ENCODE measurements around a stretch of chr1.

DNA sequence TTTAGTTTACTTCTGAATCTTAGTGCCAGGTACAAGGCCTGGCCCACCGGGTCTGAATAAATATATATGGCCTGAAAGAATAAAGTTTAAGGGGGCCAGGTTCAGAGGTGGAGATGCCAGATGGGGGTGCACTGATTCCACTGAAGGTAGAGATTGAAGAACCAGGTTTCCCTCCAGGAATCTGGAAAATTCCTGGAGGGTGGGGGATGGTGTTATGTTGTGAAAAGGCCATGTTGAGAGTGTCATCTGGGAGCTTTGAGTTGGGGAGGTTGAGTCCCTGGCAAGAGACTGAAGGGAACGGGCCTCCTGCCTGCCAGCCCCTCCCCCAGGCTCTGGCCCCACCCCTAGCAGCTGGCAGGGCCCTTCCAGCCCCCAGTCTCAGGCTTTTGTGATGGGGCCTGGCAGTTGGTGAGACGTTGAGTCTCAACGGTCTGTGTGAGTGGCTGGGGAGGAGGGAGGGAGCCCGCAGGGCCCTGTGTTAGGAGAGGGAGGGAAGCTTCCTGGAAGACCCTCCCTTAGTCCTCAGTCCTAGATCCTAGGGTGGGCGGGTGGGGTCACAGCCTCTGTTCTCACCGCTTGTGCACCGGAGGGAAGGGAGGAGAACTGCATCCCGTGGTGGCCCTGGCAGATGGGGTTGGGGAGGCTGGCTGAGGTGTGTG lies 4.1 kb downstream of the PTPRU start:
- RAMPAGE, long total RNA = no peak
- RRBS = no CpG with 5 or more reads among the region's 9 CpGs

DNA sequence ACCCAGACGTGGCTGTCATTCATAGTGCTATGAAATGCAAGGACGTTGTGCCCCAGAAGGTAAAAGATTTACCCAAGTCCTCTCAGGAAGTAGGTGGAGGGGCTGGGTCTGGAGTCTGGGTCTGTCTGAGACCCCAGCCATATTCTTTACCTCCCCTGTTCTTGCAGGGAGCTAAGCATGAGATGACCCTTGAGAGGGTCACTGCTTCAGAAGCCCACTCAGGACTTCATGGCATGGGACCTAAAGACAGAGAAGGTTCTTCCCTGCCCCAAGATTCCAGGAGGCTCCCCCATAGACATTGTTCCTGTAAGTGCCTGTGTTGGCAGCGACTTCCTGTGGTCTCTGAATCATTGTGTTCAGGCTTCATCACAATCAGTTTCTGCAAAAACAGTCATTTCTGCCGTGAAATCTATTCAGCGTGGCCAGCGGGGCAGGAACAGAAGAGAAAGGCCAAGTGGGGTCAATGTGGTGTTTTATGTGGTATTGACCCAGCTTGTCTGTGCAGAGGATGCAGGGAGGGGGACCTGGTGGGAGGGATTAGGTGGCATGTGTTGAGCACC lies 475.5 kb downstream of the PTPRU start:
- RAMPAGE, long total RNA = no peak
- RRBS = no CpG with 5 or more reads among the region's 6 CpGs

DNA sequence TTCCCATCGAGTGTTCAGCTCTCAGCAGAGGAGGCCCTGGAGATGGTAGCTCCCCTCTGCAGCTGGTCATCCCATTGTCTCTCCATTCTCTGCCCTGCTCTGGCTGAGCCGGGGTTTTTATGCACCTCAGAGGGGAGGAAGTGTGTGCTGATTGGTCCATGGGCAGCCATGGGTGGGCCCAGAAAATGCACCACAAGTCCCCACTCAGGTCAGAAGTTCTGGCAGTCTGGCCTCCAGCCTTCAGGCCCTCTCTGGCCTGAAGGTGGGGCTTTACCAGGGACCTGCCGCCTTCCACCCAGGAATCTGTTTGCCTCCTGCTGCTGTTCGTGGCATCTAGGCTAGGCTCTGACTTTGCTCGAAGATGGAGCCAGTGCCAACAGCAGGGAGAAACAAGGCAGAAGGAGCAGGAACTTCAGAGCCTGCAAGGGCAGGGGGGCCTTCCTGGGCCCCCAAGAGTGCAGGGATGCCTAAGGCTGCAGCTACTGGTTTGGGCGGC lies 713.5 kb downstream of the MATN1 start:
- RAMPAGE, long total RNA = no peak
- RRBS = no CpG with 5 or more reads among the region's 6 CpGs

- RAMPAGE, long total RNA = no peak
- RRBS = 80% methylated on average over 2 of the region's 28 CpGs
Observed at GRCh38 chr1:30730027-30730923, 6.9 kb upstream of the MATN1 start.

GRCh38 chr1:30753266-30754334 lies 4.0 kb downstream of the LAPTM5 start:
- RAMPAGE, long total RNA = no peak
- RRBS = no CpG with 5 or more reads among the region's 22 CpGs

DNA sequence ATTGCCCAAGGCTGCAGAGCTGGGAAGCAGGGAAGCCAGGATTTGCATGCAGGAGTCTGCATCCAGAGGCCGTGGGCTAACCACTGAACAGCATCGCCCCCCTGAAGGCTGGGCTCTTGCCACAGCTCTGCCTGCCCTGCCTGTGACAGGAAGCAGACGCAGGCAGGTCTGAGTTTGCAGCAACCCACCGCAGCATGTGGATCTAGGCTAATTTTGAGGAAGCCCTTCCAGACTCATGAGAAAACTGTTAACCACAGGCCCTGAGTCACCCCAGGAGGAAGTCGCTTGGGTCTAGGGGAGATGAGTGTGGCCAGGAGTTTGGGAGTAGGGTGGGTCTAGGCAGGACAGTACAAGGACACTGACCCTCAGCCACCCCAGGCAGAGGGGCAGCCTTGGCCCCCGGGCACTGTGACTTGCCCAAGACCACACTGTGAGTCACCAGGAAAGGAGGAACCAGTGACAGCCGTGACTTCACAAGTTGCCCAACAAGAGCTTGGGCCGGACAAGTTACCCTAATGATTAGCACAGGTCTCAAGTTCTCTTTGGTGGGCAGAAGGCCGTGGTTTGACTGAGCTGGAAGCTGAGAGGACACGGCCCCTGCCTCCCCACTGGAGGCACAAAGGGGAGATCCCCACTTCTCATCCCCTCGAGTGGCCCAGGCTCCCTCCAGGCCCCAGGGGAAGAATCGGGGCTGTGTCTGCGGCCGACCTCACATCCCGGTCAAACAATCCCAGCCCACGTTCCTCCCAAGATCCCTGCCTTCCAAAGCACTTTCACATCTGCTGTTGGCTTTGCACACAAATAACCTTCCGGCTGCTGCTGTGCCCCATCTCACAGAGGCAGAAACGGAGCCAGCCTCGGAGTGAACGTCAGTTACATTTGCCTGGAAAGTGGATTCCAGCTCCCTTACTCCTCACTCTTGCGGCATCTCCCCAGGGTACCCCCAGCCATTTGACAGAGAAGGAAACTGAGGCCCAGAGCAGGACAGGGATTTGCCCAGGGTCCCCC lies 736 bp downstream of the LAPTM5 start:
- RAMPAGE, long total RNA = no peak
- RRBS = 54% methylated on average over 5 of the region's 21 CpGs

- RAMPAGE, long total RNA = no peak
- RRBS = no CpG with 5 or more reads among the region's 16 CpGs
Observed at GRCh38 chr1:30759767-30760481, 2.4 kb upstream of the LAPTM5 start.

- RAMPAGE, long total RNA = no peak
- RRBS = no CpG with 5 or more reads among the region's 4 CpGs
Observed at GRCh38 chr1:30911152-30911546, 2.6 kb upstream of the SDC3 start.

- RAMPAGE, long total RNA = no peak
- RRBS = no CpG with 5 or more reads among the region's 2 CpGs
Observed at GRCh38 chr1:30988392-30988926, 77.1 kb downstream of the PUM1 start.

DNA sequence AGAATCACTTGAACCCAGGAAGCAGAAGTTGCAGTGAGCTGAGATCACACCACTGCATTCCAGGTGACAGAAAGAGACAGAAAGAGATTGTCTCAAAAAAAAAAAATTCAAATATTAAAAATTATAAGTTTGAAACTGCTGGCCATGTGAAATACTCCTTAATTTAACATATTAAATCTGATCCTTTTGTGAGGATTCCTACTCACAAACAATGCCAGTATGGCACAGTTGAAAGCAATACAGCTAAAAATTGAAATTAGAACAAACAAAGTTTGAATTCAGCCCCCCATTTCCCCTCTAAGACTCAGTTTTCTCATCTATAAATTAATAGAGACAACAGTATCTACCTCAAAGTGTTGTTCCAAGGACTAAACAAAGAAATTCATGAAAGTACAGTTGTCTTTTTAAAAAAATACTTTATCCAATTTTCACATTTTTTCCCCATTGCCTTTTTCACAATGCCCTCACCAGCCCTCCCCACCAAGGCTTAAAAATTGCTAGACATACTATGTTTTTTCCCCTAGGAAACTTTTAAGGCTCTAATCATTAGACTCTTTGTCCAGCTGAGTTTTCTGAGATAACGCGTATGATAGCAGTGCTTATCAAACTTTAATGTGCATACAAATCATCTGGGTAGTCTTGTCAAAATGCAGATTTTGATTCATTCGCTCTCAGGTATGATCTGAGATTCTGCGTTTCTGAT lies 64.1 kb downstream of the PUM1 start:
- RAMPAGE, long total RNA = no peak
- RRBS = no CpG with 5 or more reads among the region's 4 CpGs

GRCh38 chr1:31010188-31010567 lies 55.3 kb downstream of the PUM1 start:
- RAMPAGE, long total RNA = no peak
- RRBS = no CpG with 5 or more reads among the region's 2 CpGs

GRCh38 chr1:31072184-31072897 lies 6.8 kb upstream of the PUM1 start:
- RAMPAGE, long total RNA = no peak
- RRBS = no CpG with 5 or more reads among the region's 5 CpGs

DNA sequence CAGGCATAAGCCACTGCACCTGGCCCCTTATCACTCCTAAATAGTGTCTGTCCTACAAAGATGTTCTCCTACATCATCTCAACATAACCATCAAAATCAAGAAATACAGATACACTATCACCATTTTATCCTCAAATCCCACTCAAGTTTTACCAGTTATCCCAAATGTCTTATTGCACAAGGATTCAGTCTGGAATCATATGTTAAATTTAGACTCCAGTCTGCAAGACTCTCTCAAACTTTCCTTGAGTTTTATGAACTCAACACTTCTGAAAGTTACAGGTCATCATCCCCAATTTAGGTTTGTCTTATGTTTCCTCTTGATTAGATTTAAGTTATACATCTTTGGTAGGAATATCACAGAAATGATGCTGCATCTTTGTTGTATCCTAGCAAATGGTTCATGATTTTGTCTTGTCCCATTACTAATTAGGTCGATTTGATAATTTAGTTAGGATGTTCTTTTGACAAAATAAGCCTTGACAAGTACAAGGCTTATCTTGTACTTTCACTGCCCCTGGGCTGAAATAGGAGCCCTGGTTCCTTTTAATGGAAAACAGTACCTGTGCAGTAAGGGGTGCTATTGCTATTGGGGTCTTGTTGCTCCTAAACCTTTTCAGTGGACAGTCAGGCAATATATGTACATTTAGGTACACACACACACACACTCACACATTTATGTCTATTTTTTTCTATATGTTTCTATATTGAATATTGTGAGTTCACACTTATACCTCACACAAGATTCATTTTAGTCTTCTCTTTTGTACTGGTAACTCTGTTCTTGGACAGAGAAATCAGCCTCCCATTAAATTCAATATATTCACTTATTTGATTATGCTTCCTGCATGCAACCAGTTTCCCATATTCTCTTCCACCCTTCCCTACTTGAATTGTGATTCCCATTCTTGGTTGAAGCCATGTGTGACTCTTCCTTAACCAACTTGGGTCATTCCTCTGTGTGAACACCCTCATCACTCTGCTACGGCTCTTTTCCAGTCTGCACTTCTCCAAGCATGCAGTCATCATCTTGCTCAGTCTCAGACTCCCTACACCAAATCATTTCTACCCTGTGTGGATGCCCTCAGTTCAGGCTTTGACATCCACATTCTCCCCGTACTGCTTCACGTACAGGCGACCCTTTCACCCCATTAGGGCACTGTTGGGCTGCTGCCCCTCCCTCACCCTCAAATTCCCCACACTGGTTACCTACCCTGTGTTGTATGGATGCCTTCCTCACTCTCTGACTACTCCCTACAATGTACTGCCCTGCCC lies 10.6 kb downstream of the SNRNP40 start:
- RAMPAGE, long total RNA = no peak
- RRBS = no CpG with 5 or more reads among the region's 5 CpGs

GRCh38 chr1:31297527-31298312 lies 888 bp downstream of the ZCCHC17 start:
- RAMPAGE, long total RNA = no peak
- RRBS = no CpG with 5 or more reads among the region's 15 CpGs

DNA sequence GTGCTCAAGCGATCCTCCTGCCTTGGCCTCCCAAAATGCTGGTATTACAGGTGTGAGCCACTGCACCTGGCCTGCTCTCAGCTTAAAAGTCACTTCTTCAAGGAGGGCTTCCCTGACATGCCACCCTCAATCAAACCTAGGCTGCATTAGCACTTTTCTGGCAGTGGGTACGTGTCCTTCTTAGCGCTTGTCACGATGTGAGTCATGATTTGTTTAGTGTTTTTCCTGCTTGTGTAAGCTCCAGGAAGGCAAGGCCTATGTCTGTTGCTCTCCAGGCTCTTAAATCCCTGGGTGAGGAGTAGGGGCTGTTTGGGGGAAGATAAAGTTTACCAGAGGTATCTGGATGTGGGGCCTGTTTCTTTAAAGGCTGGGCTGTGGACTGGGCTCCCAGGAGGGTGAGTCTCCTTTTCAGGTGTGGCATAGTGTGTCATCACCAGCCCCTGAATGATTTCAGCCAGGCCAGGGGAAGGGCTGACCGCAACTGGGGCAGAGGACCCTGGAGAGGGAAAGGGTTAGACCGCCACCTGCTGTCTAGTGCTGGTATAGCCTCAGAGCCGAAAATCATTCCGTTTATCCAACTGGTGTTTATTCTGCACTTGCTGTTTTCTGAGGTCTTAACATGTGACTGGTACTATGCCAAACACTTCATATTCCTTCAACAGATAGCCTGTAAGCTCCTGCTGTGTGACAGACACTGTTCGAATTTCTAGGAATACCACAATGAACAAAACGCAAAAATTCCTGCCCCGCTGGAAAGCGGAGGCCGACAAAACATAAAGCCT lies 9.6 kb downstream of the SERINC2 start:
- RAMPAGE, long total RNA = no peak
- RRBS = no CpG with 5 or more reads among the region's 13 CpGs

DNA sequence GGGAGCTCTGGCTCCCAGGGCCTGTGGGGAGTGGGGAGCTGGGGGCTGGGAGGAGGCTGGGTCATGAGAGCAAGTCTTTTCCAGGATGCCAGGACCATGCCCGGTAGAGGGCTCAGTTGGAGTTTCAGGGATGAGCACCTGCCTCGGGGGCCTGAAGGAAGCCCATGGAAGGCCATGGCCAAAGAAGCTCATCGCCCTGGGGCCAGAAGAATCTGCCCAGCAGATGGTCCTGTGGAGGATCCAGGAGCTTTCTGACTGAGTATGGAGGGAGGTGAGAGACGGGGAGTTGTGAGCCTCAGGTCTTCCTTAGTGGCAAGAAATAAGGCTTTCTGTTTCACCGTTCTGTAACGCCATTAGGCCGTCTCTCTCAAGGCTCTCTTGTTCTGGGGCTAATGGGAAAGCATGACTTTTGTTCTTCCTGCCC lies 75.0 kb upstream of the TINAGL1 start:
- RAMPAGE, long total RNA = no peak
- RRBS = no CpG with 5 or more reads among the region's 7 CpGs

DNA sequence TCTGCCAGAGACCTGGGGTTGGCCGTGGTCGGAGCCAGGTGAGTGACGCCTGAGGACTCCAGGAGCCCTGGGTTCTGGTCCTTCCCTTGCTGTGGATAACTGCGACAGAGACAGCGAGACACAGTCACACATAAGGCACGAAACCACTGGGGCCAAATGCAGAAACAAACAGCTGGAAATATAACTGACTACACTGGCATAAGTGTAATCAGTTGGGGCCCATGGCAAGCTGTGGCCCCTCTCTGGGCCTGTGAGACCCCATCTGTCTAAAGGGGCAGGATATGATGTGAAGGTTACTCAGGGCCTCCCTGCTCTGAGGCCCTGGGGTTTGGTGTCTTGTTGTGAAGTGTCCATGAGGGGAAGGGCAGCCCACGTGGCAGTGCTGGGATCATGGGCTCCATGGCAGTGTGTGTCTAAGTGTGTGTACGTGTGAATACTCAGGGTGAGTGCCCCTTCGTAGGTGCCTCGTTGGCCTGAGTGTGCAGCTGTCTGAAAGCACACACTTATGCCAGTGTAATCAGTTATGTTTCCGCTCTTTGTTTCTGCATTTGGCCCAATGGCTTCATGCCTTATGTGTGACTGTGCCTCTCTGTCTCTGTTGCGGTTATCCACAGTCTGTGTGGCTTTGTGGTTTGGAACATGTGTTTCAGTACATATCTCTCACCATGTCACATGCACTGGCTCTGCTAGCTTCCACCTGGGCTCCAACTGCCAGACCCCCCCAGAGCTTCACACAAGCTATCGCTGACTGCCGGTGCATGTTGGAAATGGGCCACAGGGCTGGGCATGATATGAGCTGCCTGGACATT lies 70.6 kb upstream of the TINAGL1 start:
- RAMPAGE, long total RNA = no peak
- RRBS = 65% methylated on average over 1 of the region's 14 CpGs

GRCh38 chr1:31563987-31564461 lies 12.3 kb upstream of the TINAGL1 start:
- RAMPAGE, long total RNA = no peak
- RRBS = no CpG with 5 or more reads among the region's 4 CpGs

GRCh38 chr1:31576701-31577177 lies 424 bp downstream of the TINAGL1 start:
- RAMPAGE, long total RNA = no peak
- RRBS = no CpG with 5 or more reads among the region's 5 CpGs

GRCh38 chr1:31625366-31626071 lies 8.0 kb downstream of the HCRTR1 start:
- RAMPAGE, long total RNA = no peak
- RRBS = no CpG with 5 or more reads among the region's 6 CpGs